Mesenchymal stem cell of Wharton's jelly (primary cell): ENCODE data around the genes GPR139, UMOD, PDILT and LDAF1.

DNA sequence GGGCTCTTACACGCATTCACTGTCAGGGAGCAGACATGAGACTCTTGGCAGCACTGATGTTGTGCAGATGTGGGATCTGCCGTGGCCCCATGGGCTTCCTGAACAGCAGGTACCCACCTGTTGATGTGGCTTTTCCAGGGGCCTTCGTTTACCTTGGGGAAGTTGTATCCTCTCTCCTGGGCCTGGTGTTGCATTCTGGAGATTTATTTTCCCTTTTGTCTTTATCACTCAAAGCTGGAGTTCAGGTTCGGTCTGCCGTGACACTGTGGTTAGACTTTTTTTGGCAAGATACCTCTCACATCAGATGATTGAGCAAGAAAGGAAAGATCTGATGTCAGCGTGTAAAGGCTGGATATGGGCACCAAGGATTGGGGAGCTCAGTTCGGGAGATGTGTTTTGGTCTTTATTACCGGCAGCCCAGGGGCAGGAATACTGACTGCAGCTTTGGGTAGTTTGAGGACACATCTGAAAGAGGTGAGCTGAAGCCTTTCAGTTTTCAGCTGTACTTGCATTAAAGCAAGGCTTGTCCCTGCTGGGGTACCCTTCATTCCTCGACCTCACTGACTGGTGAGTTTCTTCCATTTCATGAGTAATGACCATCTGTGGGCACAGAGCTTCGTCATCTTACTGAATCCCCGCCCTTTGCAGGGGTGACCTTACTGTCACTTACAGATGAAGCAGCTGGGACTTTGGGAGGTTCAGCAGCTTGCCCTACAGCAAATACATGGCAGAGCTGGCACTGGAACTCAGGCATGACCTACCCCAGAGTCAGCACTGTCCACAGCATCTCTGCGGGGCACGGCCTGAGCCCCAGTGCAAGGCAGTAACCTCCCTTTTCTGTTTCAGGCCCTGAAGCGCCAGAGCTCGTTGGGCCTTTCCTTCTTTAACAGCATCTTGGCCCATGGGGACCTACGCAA is 19.1 kb downstream of the KNOP1 start:
- CAGE, long polyA plus RNA: no peak

DNA sequence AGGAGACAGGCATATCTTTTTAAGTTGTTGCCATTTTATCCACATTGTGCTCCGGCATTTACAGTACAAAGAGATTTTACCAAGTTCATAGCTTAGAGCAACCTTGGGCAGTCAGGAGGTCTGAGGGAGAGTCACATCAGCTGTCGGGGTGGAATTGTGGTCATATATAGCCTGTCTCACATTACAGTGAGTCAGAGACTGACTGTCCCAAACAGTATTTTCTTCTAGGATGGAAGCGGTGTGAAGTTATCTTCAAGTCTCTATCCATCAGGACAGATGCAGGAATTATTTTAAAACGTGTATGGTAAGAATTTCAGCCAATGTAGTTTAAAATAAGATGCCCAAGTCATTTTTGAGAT is 53.0 kb downstream of the GPRC5B start:
- CAGE, long polyA plus RNA: no peak

DNA sequence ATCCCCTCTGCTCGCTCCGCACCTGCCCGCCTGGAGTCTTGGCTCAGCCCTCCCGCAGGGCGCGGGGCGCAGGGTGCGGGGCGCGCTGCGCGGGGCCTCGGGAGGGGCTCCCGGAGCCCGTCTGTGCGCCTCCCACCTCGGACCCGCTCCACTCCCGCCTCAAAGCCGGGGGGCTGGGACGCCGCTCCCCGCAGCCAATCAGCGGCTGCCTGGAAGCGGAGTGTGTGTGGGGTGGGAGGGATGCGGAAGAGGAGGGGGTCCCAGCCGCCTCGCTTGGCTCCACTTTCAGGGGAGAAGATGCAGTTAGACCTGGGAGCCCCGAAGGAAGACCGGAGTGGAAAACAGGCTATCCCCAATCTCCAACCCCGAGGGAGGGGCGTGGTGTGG is at the start of gene GPR139:
TSS of gene GPR139 (minus strand) at position 125 of the 387 bp plus-strand sequence.
- CAGE, long polyA plus RNA: no peak

GRCh38 chr16:20284260-20284504 is 43.1 kb downstream of the GP2 start:
- CAGE, long polyA plus RNA: no peak

DNA sequence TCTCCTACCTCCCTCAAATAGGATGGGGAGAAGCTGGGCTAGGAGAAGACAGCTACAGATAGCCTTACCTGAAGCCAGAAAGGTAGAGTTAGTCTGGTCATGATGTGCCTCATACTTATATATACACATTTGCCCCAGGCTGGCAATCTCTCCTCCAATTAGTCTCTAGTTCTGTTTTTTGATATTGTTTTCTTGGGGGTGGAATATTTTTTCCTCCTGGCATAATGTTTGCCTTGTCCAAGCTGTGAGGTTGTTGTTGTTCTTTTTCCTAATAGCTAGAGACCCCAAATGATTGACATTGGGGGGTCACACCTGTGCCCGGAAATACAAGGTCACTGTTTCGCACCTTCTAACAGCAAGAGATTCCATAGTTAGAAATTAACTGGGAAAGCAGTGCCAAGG is at the start of gene UMOD:
TSS of gene UMOD (minus strand) at position 95 of the 402 bp plus-strand sequence.
- CAGE, long polyA plus RNA: no peak

GRCh38 chr16:20404609-20404880 is at the start of gene PDILT:
Gene PDILT (minus strand): TSS chr16:20404737.
- CAGE, long polyA plus RNA: no peak

- CAGE, long polyA plus RNA: no peak
Observed at GRCh38 chr16:20598623-20599212, 22.6 kb upstream of the ACSM2B start.

GRCh38 chr16:20856713-20857497 is 43.3 kb downstream of the DCUN1D3 start:
- CAGE, long polyA plus RNA: no peak

DNA sequence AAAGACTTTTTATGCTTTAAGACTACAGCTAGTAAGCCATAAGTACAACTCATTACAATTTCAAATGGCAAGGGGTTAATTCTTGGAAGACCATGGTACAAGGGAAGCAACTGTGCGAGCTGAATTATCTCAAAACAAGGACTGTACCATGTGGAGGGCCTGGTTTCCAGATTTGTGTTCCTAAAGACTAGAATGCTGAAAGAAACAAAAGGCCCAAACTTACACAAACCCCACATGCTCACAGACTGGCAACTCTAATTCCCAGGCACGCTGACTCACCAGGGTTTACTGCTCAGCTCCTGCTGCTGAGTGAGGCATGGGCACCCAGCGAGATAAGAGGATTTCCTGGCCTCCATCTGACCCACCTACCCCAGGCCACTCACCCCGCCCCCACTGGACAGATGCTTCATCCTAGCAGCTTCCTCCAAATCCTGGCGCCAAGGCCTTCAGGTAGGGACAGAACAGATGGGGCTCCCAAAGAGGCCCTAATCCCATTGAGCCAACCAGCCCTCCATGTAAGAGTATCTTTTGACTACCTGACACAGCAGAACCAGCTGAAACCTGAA is 34.0 kb downstream of the DCUN1D3 start:
- CAGE, long polyA plus RNA: no peak

DNA sequence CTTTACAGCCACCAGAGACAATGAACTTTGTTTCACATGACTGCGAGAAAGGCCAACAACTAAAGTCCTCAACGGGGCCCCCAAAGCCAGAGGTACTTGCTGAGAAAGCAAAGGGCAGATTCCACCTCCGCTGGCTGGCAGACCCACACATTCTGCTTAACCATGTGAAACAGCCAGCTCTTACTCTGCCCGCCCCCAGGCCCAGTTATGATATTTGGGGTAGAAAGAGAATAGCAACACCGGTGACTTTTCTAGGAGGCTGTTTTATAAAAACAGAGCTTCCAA is 21.4 kb downstream of the DCUN1D3 start:
- CAGE, long polyA plus RNA: no peak

DNA sequence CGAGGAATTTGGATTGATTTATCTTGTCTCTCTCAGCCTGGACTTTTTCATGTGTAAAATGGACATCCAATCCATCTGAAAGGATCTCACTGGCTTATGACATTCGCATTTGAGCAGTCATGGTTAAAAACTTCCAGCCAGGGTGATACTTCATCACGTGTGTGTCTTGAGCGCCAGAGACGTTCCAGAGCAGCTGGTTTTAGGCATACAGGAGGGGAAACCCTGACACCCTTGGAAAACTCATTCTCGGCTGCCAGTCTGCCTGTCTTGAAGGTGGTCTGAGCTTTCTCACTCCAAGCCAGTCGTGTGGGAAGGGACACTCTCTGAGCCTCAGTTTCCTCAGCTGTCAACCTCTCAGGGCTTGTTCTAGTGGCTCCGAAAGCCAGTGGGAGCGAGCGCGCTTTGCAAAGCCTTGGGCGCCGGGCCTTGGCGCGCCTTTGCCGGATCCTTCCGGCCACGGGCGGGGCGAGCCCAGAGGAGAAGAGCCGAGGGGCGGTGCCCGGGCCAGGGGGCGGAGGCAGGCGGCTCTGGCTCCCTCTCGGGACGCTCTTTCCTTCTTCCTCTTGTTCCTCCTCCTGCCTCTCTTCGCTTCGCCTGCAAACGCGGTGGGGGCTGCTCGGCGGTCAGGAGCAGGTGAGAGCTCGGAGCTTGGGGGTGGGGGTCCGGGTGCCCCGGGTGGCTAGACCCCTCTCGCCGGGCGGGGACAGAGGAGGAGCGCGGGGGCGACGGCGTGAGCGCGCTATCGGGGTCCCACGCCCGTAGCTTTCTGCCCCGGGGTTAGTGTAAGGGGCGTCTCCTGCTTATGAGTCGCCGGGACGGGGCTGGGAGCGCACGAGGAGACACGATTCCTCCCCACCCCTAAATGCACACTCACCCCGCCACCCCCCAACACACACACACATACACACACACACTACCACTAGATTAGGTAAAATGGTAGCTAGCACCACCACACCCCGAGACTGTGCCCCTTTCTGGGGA is at the start of gene LDAF1:
TSS of gene LDAF1 (plus strand) at position 561 of the 981 bp plus-strand sequence.
- CAGE, long polyA plus RNA: no peak

- CAGE, long polyA plus RNA: no peak
Observed at GRCh38 chr16:21301303-21302045, 23.4 kb upstream of the CRYM start.

- CAGE, long polyA plus RNA: no peak
Observed at GRCh38 chr16:21484224-21484556, 115.2 kb upstream of the METTL9 start.

- CAGE, long polyA plus RNA: no peak
Observed at GRCh38 chr16:21540942-21541643, 58.3 kb upstream of the METTL9 start.

DNA sequence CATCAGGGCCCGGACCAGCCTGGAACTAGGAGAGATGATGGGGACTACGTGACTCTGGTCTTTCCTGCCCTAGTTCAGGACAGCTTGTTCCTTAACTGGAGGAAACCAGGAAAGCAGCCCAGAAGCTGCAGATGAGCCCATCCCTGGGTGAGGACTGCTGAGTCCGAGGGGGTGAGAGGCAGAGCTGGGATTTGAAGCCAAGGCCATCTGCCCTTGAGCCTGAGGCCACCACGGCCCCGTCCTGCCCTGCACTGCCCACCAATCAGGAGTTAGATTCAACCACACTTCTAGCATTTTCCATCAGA is 55.8 kb upstream of the METTL9 start:
- CAGE, long polyA plus RNA: no peak

DNA sequence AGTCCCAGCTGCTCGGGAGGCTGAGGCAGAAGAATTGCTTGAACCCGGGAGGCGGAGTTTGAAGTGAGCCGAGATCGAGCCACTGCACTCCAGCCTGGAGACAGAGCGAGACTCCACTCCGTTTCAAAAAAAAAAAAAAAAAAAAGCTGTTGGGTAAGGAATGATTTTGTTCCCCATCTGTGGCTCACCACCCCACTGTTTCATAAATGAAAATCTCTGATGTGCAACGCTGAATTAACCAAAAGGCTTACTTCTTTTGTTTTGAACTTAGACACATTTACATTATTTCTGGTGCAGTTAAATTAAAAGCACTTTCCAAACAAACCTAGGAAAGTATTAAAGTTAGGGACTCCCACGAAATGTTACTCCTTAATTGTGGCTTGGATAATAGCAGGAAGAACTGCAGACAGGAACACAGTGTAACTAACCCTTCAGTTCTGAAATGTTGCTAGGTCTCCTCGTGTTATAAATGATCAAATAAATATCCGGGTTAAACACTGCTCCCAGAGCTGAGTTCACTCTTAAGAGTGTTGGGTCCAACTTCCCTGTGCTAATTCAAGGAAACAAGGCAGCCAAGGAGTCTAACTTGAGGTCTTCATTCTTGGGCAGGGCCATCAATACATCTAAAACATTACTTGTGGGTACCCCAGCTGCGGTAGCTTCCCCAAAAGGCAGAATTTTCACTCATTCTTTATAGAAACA is 998 bp upstream of the METTL9 start:
- CAGE, long polyA plus RNA: no peak

DNA sequence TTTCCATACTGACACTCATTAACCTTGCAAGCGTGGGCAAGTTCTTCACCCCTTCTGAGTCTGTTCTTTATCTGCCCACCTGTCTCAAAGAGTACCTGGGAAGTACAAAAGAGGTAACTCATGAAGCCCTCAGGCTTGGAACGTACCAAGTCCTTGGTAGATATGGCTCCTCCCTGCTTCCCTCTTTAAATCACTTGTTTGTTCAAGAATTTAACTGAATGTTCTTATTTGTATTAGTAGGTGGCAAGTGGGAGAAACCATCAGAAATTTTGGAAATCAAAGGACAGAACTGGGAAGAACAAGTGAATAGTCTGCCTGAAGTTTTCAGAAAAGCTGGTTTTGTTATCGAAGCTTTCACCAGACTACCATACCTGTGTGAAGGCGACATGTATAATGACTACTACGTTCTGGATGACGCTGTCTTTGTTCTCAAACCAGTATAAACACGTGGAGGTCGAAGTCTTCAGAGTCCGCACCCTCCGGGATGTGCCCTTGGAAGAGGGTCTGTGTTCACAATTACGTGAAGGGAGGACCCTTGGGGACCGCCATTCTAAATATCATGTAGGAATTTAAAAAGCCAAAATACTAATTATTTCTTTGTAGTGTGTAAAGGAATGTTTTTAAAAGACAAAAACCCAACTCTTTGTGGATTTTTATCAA is 2.7 kb upstream of the IGSF6 start:
- CAGE, long polyA plus RNA: no peak

- CAGE, long polyA plus RNA: no peak
Observed at GRCh38 chr16:21819969-21820787, 37.4 kb downstream of the NPIPB4 start.

- CAGE, long polyA plus RNA: no peak
Observed at GRCh38 chr16:21952245-21952770, 853 bp upstream of the UQCRC2 start.

DNA sequence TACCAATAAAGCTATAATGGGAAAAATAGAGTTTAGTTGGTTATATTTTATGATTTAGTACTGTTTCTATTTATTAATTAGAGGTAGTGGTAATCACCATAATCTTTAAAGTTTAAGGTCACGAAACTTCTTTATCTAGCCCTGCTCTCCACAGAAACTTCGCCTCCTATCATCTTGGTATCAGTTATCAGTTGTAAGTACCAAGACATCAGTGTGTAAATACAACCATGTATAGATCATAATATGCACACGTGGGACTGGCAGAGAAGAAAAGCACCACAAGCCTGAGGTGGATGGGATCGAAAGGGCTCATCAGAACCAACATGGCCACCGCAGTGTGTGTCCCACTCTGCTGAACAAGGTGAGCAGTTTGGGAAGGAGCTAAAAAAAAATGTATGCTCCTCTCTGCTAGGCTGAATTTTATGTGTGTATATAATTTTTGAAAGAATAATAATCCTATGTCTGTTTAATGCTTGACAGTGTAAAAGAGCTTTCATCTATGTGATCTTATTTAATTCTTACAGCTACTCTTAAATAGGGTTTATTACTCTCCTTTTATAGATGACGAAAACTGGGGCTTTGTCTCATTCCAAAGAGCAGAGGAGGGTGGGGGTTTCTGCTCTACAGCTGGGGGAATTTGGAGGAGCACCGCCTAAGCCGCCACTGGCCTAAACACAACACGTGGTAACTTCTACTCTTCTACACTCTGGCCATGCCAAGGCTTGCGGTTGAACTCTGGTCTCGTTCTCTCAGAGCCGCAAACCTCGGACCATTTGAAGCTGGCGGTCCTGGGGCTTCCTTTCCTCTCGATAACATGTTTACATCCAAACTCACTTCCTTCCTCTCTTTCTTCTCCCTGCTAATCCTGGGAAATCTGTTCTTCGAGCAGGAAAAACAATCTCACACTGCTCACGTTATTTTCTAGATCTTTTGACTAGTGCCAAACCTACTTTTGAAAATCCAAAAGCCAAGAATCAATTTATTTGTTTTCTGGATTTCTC is 14.1 kb upstream of the EEF2K start:
- CAGE, long polyA plus RNA: no peak